Heart right ventricle (tissue), 2 donors: ENCODE results near the gene PRXL2B.

- PRO-cap, 2 experiments, result no peak in any of the 2 experiments
Measured at GRCh38 chr1:2277406-2277991, 49.4 kb downstream of the SKI start.

DNA sequence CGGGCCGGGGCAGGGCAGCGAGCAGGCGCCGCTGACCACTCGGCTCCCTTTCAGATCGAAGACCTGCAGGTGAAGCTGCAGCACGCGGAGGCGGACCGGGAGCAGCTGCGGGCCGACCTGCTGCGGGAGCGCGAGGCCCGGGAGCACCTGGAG lies 78.3 kb downstream of the SKI start:
- PRO-cap, 2 experiments, result no peak in any of the 2 experiments

DNA sequence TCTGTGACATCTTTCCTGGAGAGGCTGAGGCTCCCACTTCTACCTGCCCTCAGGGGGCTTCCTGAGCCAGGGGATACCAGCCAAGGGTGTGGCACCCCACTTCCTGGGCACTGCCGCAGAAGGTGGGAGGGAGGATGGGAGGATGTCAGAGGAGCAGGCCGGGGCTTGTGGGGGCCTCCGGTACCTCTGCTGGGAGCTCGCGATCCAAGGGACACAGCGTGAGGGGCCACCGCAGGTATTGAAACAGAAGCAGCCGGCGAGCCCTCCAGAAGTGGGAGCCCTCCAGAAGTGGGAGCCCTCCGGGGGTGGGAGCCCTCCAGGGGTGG lies 15.1 kb upstream of the PEX10 start:
- PRO-cap, 2 experiments, result no peak in any of the 2 experiments

DNA sequence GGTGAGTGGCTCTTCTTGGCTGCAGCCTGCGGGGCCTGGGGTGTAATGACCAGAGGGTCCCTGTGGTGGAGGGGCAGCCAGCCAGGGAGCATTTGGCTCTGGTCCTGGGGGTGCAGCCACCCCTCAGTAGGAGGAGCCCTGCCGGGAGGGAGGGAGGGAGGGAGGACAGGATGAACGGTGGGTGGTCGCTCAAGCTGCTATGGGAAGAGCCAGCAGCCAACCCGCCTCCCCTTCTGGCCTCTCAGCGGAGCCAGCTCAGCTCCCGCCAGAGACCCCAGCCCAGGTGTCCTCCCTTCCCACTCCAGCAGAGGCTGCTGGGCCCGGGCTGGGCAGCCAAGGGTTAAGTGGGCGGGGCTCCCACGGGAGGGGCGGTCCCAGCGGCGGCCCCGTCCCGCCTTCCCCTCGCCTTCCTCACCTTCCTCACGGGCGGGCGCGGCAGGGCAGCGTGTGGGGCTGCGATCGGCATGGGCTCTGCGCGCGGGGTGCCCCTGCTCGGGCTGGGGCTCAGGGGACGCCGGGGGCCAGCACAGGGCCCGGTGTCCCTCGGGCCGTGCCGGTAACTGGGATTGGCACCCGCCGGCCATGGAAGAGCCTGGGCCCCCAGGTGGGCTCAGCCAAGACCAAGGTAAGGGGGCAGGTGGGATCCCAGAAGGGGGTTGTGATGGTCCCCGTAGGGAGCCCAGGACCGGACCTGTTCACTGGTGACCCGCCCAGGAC lies 8.9 kb upstream of the PLCH2 start:
- PRO-cap, 2 experiments, result no peak in any of the 2 experiments

- PRO-cap, 2 experiments, result no peak in any of the 2 experiments
Measured at GRCh38 chr1:2493974-2494709, 18.1 kb downstream of the PLCH2 start.

DNA sequence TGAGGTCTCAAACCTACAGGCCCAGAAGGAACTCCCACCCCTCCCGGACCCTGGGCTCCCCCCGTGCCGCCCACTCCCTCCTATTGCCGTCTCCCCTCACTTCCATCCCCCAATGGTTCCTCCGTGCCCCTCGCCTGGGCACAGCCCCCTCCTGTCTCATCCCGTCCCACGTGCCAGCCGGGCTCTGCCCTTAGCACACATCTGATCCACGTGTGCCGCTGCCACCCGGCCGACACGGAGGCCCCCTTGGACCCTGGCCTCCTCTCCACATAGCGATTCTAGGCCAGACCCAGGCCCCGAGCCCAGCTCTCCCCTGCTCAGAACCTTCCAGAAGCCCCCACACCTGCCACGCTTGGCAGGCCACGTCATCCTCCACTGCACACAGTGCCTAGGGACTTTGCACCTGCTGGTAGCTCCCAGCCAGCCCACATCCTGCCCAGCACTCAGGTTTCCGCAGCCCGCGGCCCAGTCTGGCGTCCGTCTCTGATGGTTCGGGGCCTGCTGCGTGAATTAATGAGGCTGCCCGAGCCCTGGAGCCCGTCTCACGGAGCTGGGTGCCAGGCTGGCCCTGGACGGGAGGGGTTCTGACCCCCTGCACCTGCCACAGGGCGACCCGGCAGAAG lies 20.0 kb downstream of the PLCH2 start:
- PRO-cap, 2 experiments, result no peak in any of the 2 experiments

DNA sequence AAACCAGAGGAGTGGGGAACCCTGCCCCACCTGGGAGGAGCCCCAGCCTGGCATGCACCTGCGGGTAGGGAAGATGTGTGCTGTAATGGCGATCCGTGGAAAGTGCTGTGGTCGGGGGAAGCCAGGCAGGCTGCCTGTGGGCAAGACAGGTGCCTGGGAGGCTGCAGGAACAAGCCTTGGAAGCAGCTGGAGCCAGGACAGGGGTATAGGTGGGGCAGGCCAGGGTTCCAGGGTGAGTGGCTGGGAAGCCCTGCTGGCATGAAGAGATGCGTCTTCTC lies 641 bp upstream of the PANK4 start:
- PRO-cap, 2 experiments, result no peak in any of the 2 experiments

GRCh38 chr1:2541438-2542155 lies 11.5 kb upstream of the HES5 start:
- PRO-cap, 2 experiments, result no peak in any of the 2 experiments

DNA sequence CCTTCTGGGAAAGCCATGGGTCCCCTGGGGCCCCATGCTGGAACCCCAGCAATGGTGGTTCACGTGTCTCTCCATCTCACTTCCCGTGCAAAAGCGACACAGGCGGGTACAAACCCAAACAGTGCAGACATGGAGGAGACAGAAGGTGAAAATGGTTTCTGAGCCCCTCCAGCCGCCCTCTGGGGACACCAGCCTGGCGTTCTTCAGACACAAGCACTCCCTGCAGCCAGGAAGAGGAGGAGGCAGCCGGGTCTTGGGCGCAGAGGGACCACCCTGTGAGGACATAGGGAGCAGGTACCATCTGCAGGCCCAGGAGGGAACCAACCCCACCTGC lies 5.7 kb upstream of the TNFRSF14 start:
- PRO-cap, 2 experiments, result peak in 1 of 2 experiments; most common plus-strand start position 126 of the sequence (in 1)

GRCh38 chr1:2585212-2586153 lies 1.1 kb upstream of the PRXL2B start:
- PRO-cap, 2 experiments, result peak in 2 of 2 experiments; most common plus-strand start chr1:2585628 (in 2); most common minus-strand start chr1:2585548 (in 2)

GRCh38 chr1:2586154-2587218 lies at the start of gene PRXL2B:
Gene PRXL2B, plus strand, starts transcription at chr1:2586777.
- PRO-cap, 2 experiments, result peak in 2 of 2 experiments; most common plus-strand start chr1:2586523 (in 2); most common minus-strand start chr1:2586381 (in 1)

DNA sequence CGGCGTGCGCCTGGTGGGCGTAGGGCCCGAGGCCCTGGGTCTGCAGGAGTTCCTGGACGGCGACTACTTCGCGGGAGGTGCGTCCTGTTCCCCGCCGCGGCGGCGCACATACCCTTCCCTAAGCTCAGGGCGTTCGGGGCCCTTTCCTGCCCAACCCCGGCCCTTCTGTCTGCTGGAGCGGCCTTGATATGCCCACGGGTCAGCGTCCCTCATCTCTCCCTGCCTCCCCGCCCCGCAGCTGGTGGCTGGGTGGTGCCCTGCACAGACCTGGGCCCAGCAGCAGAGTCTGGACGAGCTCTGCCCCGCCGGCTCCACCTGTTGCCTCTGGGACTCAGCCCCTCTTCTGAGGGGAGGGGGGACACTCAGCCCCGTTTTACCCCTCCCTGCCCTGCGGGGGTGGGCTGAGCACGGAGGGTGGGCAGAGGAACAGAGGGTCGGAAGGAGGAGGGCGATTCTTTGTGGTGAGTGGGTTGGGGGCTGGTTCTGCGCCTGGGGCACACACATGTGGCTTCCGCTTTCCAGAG lies 704 bp downstream of the PRXL2B start:
- PRO-cap, 2 experiments, result no peak in any of the 2 experiments

DNA sequence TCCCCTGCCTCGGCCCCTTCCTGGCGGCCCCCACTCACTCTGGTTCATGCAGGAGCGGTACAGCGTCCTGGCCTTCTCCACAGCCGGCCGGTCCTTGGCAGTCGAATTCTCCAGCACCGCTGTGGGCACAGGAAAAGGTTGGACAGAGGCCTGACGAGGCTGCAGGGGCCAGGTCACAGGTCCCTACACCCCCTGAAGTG lies 22.6 kb downstream of the PRXL2B start:
- PRO-cap, 2 experiments, result peak in 1 of 2 experiments; most common plus-strand start position 80 of the sequence (in 1)

- PRO-cap, 2 experiments, result no peak in any of the 2 experiments
Measured at GRCh38 chr1:2628671-2629267, 4.0 kb downstream of the MMEL1 start.

DNA sequence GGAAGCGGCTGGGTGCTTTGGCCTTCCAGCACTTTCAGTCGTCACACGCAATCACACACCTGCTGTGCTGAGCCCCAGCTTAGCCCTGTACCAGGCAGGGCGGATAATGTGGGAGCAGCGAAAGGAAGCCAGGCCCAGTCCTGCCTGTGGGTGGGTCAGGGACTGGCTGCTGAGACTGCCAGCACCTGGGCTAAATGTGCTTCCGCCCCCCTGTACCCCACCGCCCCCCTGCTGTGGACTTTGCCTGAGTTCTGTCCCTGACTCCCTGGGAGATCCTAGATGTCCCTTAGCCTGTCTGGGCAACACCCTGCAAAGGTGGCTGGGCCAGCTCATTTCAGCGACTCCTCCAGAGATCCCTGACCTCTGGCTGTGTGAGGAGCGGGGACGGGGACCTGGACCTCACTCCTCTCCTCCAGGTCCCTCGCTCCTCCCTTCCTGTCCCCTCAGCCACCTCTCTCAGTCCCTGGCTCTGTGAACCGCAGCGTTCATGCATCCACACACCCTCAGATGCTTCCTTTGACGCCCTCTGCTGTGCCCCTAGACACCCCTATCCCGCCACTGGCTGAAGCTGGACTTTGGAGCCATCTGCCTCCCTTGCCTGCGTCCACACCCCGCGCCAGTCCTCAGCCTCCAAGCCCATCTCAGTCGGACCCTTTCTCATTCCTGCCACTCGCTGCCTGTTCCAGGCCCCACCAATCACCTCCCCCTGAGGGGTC lies 1.5 kb downstream of the MMEL1 start:
- PRO-cap, 2 experiments, result no peak in any of the 2 experiments

- PRO-cap, 2 experiments, result no peak in any of the 2 experiments
Measured at GRCh38 chr1:2813016-2813415, 11.5 kb upstream of the TTC34 start.

DNA sequence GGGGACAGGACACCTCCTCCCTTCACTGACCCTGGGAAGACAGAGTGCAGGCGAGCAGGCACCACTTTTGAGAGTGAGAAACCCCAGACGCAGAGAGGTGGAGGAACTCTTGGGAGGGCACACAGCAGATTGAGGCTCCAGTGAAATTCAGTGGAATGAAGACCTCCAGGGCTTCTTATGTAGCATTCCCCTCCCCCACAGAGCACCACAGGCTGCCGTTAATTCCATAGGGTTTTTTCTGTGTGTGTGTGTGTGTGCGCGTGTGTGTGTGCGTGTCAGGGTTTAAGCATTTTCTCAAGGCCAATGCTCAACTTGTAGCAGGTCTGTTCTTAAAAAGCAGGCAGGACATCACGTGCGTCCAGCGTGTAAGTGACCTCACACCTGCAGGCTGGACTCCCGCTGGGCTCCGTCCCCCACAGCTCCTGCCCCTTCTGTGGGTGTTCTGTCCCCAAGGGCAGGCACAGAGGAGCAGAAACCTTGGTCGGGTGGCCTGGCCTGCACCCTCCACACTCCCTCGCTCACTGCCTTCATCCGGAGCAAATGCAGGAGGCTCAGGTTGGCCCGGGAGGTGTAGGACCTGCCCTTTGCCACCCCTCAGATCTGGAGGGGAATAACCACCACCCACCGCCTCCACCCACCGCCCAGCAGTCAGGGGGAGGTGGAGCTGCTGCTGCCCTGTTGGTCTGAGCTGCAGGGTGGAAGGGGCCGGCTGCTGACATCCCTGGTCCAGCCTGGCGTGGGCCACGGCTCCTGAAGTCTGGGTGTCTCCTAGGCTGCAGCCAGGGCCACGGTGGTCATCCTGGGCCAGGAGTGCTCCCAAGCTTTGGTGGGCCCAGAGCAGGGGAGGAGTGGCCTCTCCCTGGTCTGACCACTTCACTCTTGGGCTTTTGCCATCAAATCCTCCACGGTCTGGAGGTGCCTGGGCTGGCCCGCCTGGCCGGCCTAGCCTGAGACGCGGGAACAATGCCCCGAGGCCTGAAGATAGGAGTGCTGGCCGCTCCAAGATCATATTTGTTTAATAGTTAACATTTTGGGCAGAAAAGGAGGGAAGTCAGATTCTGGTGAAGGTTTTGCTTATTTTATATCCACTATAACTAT lies 5.5 kb downstream of the PRDM16 start:
- PRO-cap, 2 experiments, result peak in 2 of 2 experiments; most common plus-strand start position 440 of the sequence (in 1); most common minus-strand start position 305 of the sequence (in 2)

GRCh38 chr1:3221713-3222861 lies 153.1 kb downstream of the PRDM16 start:
- PRO-cap, 2 experiments, result peak in 1 of 2 experiments; most common plus-strand start chr1:3222320 (in 1)

DNA sequence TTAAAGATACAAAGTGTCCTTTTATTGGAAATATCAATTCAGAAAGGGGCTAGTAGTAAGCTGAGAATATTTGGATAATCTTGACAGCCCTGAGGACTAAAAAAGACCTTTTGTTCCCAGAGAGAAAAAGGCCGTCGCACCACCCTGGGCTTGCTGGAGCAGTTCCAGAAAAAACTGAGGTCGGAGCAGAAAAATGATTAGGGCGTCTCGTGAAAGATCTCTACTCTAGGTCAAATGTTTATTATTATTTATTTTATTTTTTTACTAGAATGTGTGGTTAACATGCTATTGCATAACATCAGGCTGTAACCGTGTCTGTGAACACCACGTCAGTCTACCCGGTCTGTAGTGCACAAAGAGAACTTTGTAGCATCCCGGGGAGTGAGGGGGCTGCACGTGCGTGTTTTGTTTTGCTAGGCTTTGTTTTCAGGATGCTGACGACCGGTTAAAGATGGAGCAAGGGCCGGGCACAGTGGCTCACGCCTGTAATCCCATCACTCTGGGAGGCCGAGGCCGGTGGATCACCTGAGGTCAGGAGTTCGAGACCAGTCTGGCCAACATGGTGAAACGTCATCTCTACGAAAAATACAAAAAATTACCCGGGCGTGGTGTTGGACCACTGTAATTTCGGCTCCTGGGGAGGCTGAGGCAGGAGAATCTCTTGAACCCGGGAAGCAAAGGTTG lies 87.8 kb upstream of the ARHGEF16 start:
- PRO-cap, 2 experiments, result no peak in any of the 2 experiments

DNA sequence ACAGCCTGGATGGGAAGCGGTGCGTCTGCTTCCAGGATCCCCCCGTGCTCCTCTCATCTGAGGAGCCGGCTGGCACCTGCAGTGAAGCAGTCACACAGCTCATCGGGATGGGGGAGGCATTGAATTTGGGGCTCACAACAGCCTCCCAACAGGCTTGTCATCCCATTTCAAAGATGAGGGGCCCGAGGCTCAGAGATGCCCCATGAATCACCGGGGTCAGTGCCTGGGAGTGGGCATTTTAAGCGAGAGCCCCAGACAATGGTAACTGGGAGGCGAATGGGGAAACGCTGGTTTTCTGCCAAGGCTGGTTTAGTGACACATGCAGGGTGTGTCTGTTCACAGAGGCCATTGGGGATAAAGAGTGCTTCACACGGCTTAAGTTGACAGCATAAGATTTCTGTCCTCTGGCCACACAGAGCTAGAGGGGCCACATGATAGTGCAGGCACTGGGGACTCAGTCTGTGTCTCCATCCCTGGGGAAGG lies 35.2 kb upstream of the ARHGEF16 start:
- PRO-cap, 2 experiments, result no peak in any of the 2 experiments